ENCODE data around the genes NBL1 and UBXN10.

GRCh38 chr1:19287809-19288269 is 731 bp downstream of the AKR7A3 start:
- PRO-cap, result bidirectional peak, plus-strand start at chr1:19288060, minus-strand start at chr1:19287914

GRCh38 chr1:19459494-19460074 is 25.8 kb downstream of the CAPZB start:
- PRO-cap, result no peak

GRCh38 chr1:19529550-19530158 is 44.3 kb upstream of the CAPZB start:
- PRO-cap, result no peak

DNA sequence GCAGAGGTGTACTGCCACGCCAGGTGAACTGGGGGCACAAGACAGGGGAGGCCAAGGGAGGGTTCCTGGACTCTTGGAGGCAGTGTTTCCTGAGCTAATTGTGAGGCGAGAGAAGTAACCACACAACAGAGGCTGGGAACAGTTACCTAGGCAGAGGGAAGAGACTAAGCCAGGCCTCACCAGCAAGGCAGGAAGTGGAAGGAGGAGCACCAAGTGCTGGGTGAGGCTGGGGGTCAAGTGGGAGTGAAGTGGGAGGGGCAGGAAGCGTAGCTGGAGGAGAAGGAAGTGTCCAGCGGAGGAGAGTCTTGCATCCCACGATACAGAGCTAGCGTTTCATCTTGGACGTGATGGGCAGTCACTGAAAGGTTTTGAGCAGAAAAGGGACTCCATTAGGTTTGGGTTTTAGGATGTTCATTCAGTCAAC is 48.3 kb upstream of the CAPZB start:
- PRO-cap, result no peak

DNA sequence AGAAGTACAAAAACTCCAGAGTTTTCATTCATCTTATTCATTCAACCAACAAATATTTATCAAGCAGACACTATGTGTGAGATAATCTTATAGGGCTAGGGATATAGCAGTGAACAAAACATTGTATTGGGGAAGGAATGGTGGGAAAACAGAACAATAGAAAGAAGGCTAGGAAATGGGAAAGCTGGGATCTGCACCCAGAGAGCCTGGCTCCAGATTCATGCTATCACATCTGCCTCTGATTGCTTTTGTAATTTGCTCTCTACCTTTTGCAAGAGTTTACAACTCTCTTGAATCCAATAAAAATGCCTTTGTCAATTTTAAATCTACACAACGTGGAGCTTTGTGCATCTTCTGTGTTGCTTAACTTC is 3.9 kb upstream of the MICOS10 start:
- PRO-cap, result no peak

DNA sequence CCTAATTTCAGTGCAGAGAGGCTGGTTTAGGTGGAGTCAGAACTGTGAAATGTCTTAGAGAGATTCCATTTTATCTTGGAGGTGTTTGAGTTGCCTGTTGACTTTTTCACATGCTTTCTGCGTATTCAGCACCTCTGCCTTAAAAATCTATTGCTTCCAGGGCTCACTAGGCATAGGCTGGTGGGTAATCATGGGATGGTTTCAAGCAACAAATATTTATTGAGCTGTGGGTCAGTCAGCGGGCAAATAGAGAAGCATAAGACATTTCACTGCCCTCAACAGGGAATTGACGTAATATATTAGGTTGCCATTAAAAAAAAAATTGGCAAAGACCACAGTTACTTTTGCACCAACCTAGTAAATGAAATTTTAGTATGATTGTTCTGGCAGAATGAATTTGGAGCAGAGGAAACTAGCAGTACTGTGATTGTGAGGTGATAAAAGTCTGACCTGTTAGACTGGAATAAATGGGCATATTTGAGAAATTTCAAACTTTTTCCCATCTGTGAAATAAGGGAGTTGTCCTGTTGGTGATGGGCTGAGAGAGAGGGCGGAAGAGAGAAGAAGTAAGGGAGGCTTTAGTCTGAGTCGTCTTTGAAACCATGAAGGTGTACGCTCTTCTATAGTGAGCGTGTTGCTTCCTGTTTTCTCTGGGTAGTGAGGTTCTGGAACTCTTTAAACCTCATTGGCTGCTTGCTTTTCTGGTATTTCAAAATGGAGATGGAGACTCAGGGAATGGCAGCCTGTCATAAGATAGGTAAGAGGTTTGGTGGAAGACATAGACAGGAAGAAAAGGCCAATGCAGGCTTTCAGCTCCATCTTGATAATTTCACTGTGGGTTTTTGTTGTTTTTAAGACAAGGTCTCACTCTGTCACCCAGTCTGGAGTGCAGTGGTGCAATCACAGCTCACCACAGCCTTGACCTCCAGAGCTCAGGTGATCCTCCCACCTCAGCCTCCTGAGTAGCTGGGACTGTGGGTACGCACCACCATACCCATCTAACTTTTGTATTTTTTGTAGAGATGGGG is 3.3 kb downstream of the MICOS10 start:
- PRO-cap, result no peak

DNA sequence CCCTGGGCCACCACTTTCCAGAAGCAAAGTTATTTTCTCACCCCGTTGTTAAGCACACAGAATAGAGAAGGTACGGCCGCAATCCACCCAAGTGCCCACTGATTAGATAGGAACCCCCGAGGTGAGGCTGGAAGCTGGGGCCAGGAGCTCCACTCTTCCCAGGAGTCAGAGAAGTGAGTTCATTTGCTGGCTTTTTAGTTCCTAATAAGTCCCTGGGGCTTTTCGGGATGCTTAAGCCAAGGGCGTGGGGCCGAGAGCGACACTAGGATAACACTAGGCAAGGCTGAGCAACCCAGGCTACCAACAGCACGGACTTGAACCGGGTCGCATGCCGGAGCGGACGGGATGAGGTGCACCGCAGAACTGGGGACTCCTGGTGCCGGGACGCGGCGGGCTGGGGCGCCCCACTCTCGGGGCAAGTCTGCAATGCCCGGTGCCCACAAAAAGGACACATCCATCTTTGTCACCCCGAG is 622 bp upstream of the NBL1 start:
- PRO-cap, result unidirectional peak, plus-strand start at position 109 of the sequence

DNA sequence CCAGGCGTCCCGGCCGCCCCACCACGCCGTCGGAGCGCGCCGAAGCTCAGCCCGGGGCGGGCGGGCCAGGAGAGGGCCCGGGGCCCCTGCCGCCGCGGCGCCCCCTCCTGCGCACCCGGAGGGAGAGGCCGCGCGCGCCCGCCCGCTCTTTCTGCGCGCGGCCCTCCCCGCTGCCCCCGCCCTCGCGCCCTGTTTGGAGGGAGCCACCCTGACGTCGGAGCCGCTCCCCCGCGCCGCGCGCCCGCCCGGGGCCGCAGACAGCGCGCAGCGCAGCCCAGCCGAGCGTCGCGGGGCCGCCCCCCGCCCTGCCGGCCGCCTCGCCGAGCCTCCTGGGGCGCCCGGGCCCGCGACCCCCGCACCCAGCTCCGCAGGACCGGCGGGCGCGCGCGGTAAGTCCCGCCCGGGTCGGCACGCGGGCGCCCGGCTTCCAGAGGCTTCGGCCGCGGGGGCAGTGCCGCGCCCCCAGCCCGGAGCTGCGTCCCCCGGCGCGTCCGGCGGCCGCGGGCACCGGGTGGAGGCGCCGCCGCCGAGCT is at the start of gene NBL1:
Gene NBL1 (plus strand): TSS at position 254 of the 533 bp plus-strand sequence.
- PRO-cap, result bidirectional peak, plus-strand start at position 206 of the sequence, minus-strand start at position 115 of the sequence

GRCh38 chr1:19742112-19742720 is 57.5 kb downstream of the TMCO4 start:
- PRO-cap, result no peak

DNA sequence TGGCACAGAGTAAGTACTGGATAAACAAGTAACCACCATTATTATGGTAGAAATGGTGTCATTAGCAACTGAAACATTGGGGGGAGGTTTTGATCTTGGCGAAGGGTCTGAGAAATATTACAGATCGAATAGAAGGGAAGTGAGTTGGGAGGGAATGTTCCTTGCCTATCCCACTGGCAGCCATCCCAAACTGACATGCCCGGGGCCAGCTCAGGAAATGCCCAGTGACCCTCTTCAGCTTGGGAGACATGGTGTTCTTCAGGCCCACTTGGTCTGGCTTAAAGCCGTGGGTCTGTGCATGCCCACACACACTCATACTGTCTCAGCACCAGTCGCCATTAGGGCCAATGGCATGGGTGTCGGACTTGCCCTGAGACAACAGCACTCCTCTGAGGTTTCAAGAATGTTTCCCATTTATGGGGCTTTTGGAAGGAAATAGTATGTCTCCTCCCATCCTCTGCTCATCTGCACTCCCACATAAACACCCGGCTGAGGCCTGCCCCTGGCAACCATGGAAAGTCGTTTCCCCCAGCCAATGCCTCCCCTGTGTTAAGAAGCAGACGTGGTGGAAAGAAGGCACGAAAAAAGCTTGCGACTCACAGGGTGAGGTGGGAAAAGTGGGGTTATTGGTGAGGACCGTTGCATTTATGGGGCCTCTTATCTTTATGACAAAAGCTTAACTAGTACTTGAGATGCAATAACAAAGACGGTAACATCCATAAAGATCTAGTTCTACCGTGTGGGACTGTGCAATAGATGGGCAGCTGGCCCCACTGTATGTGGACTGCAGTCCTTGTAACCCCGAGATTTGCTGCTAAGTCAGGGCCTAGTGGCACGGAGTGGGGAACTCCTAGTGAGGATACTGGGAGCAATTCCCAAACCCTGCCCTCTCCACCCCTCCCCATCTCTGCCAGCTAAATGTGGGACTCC is 2.0 kb downstream of the RNF186 start:
- PRO-cap, result bidirectional peak, plus-strand start at position 729 of the sequence, minus-strand start at position 518 of the sequence

DNA sequence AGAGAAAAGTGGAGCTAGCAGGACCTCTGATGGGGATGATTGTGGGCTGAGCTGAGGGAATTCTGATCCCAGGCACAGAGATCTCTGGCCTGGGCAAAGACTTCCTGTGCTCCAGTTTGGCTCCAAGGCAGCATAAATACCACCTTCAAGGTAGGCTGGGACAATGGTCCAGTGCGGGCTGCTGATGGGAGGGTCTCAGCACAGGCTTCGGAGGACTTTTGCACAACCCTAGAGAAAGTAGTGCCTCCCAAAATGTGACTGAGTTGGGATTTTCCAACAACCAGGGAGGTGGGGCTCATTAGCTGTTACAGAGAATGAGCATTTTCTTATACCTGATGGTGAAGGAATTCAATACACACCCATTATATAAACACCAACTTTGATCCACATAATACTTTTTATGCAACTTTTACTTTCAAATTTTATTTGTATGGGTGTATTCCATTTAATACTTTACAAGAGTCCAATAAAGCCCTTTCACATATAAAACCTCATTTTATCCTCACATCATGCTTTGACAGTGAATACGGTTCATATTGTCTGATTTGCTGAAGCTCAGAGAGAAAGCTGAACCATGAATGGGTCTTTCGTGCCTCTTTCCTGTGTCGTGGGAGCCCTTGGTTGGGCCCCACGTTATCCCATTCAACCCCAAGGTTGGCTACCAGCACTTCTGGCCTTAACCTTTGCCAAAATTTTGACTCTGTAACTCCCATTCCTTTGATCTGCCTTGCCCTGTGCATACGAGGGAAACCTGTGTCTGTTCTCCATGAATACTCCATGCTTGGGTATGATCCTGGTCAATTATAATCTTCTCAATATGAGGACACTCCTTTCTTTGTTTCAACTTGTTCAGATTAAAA is 31.3 kb upstream of the RNF186 start:
- PRO-cap, result no peak

DNA sequence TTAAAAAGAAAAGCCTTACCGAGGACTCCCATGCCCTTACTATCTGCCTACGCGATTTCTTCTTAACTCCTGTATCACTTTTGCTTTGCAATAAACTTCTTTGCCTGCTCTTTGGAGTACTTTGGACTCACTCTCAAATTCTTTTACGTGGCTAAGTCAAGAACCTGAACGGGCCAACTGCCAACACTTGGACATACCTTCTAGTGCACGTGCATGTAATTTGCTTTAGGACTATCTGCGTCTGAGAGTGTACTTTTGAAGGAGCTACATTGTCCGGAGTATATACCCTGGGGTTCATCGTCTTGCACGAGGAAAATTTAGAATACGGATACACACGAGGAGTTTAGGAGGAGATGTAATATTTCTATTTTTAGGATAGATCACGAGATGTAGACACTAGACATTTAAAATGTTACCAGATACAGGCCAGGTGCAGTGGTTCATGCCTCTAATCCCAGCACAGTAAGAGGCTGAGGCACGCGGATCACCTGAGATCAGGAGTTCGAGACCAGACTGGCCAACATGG is 3.5 kb upstream of the OTUD3 start:
- PRO-cap, result no peak

DNA sequence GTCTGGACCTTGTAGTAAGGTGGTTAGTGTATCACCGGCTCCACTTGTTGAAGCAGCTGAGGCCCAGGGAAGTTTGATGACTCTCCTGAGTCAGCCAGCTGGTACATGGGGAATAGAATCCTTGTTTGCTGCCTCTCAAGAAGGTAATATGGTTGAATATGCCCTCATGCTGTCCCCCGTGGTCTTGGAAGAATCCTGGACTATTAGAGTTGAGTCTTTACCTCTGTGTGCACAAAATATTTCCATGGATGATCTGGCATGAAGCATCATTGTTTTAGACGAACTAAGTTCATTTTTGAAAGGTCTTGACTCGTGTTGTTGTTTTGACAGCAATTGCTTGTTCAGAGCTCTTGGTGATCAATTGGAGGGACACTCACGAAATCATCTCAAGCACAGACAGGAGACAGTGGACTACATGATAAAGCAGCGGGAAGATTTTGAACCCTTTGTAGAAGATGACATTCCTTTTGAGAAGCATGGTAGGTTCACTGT is 7.9 kb downstream of the OTUD3 start:
- PRO-cap, result no peak

DNA sequence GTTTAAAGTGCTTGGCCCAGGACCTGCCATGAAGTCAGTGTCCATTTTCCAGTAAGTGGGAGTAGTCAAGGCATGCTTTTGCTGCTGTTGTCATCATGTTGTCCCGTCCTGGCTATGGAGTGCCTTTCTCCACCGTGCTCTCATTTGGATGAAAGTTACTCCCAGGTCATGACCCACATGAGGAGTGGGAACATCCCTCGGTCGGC is 11.7 kb downstream of the PLA2G2A start:
- PRO-cap, result no peak

GRCh38 chr1:19980260-19980840 is 932 bp upstream of the PLA2G2A start:
- PRO-cap, result no peak

- PRO-cap, result no peak
Measured at GRCh38 chr1:20152051-20152740, 13.1 kb downstream of the PLA2G2F start.

- PRO-cap, result bidirectional peak, plus-strand start at chr1:20186127, minus-strand start at chr1:20185985
Measured at GRCh38 chr1:20185006-20186244, at the start of gene UBXN10. Gene UBXN10 (plus strand): TSS chr1:20186096.

DNA sequence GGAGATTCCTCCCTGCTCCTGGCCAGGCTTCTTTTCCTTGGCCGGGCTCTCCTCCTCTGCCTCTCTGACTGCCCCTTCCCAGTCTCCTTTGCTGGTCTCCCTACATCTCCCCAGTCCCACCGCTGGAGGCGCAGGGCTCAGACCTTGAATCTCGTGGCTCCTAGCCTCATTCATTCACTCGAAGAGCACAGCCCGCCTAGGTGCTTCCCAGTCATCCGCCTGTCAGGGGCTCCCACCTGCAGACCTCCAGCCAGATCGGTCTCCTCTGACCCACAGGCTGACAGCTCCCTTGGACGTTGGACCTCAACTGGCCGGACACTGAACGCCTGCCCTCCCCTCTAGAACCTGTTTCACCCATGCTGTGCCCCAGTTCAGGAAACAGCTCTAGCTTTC is 76.5 kb downstream of the VWA5B1 start:
- PRO-cap, result no peak

DNA sequence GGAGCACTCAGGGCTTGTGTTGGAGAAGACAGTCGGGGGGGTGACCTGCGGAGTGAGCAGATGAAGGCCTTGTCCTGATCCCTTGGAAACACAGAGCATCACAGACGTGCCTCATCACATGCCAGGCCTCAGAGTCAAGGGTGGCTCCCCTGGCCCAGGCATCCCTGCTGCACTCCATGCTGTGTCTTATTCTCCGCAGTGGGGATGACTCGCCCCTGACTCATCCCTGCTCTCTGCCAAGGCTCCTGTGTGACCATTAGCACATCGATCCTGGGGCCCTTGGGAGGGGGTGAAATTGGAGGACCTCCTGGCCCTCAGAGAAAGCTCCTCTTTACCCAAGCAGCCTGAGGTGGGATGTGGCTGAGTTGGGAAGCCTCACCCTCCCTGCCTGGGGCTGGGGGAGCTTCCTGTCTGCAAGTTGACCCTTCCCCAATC is 74.8 kb downstream of the CAMK2N1 start:
- PRO-cap, result no peak

DNA sequence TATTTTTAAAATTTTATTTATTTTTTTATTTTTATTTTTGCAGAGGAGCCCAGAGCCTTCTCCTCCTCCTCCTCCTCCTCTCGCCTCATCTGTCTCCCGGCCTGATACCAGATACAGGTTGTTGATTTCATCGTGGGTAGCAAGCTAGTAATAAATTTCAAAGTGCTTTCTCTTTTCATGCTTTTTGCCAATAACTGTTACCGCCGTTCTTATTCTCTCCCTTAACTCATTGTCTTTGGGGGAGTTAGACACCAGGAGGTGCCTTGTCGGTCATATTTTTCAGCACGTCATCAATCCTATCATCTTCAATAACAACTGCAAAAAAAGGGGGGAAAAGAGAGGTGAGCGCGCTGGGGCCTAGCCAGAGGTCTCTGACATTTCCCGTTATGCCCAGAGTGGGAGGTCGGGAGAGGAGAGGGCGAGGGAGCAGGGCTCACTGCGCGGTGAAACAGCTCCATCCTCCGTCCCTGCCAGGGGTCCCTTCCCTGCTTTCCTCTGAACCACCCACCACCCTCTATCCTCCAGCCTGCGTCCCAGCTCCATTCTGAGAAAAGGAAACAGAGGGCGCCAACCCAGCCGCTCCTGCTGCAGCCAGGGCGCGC is 2.5 kb downstream of the CAMK2N1 start:
- PRO-cap, result unidirectional peak, plus-strand start at position 542 of the sequence